Bronchus (tissue), 1 donor: ENCODE results near the gene THADA.

- PRO-cap: no peak
These were observed 117.6 kb upstream of the ZFP36L2 start for GRCh38 chr2:43343983-43344438.

DNA sequence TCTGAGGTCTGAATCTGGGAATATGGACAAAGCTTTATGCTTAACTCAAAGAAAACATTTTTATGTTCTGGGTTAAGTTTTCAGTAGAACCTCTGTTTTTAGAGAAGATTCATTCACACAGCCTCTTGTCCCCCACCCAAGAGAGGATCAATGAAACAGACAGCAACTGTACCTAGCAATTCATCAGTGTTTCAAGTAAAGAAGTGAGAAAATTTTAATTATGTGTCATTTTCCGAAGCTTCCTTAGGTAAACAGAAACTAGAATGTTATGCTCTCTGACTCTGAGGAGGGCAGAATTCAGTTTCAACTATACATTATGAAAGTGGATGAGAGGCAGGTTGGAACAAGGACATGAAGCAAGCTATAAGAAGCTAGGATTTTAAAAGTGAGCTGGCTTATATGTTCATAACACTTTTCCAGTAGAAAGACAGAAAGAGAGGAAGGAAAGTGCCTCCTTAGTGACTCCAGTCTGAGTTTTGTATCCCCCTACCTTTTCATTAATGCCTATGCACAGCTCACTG lies 160.6 kb upstream of the ZFP36L2 start:
- PRO-cap: no peak

DNA sequence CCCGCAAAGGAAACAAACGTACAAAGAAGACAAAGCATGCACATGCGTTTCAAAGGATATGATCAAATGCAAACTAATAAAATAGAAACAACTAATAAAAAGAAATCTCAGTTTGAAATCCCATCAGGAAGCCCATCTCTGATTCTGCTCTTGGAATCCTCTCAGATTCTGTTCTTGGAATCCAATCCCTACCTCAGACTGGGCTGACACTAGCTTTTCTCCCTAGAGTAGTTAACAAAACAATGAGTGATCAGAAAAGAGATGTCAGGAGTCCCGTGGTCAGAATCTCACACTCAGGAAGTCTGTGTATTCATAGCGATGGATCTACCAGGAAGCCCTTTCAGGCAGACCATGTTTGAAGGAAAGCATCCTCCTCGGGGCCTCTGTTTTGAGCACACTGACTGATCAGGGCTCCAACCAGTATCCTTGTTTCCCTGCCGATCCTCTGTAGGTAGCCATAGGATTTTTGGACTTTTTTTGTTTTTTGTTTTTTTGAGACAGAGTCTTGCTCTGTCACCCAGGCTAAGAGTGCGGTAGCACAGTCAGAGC lies 150.6 kb downstream of the THADA start:
- PRO-cap: no peak

DNA sequence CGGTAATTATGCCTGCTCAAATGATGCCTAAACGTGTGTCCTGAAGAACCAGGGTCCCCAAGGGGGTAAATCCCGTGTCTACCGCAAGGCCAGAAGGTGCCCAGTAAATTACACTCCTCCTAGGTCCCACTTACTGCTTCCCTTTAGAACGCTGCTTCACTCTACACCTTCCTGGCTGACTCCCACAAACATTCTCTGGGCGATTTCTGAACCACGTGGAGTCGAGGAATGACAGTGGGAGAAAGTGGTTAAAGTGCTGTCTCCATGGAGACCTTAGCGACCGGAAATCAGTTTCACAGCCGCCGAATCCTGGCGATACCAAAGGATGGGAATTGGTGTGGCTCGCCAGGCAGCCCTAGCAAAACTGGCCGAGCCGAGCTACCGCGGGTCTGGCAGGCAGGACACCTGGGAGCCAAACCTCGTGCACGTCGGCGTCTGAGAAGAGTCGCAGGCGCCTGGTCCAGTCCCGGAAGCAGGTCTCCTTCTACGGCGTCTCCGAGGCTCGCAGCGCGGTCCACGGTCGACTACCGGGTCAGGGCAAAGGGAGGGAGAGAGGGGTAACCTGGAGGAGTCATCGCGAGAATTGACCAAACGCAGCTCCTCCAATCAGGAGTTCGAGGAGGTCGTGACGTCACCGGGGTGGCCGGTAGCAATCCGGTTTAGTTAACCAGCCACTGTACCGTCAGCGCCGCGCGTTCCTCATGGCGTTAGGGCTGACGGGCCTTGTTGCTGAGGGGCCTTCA lies at the start of gene THADA:
Gene THADA, minus strand, starts transcription at position 526 of the 743 bp plus-strand sequence.
- PRO-cap: bidirectional peak, plus-strand start at position 685 of the sequence, minus-strand start at position 526 of the sequence

GRCh38 chr2:43596256-43596861 lies 521 bp upstream of the THADA start:
- PRO-cap: no peak

DNA sequence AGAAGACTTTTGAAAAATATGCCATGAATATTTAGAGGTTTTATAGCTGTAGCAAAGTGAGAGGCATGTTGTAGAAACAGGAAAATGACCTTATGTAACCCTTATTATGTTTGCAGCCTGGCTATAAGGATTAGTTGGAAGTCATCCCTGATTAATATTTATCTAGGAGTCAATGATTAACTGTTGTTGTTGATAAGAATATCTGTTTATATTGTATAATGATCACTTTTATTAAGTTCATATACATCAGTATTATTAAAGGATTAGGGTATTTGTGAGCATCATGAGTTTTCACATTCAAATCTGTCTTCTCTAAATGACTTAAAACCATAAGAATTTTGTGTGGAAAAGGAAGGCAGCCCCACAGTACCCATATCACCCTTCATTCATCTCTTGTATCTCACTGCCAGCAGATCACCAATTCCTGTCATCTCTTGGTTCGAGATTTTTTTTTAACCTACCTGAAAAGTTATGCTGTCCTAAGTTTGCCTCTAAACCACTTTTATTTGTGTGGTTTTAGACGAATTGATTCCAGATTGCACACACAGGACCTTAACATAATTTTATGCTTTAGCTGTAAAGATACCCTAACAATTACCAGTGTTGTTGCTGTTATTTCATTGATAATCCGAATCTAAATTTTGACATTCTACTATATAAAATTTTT lies 32.1 kb downstream of the ABCG5 start:
- PRO-cap: no peak

- PRO-cap: no peak
These were observed 14.1 kb downstream of the ABCG5 start for GRCh38 chr2:43824519-43824971.

- PRO-cap: bidirectional peak, plus-strand start at chr2:44087483, minus-strand start at chr2:44087297
These were observed 81.6 kb upstream of the PPM1B start for GRCh38 chr2:44086740-44087716.

GRCh38 chr2:44203372-44204091 lies 34.9 kb downstream of the PPM1B start:
- PRO-cap: no peak

- PRO-cap: no peak
These were observed 235.3 kb upstream of the SIX3 start for GRCh38 chr2:44706130-44706722.

GRCh38 chr2:45013979-45014477 lies 4.8 kb upstream of the SIX2 start:
- PRO-cap: bidirectional peak, plus-strand start at chr2:45014310, minus-strand start at chr2:45014173

DNA sequence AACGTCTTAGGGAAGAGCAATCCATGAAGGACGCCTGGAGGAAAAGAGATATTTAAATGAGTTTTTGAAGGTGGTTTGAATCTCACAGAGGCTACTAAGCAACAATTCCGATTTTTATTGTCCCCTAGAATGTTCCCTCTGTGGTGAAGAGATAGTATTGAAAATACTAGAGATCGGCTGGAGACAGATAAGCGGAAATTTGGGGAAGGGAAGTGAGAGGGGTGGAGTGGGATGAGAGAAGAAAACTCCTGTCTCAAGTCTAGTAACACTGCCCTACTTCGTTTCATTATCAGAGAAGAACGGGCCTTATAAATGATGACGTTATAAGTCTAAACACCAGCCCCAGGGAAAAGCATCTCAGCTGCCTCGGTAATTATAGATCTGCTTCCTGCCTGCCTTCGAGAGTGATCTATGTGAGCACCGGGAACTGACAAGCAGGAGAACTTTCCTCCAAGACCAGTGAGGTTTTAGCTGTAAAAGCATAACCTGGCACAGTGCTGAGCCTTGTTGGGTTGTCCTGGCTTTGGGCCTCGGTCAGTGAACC lies 227.8 kb upstream of the SIX2 start:
- PRO-cap: no peak

- PRO-cap: no peak
These were observed 187.6 kb downstream of the SRBD1 start for GRCh38 chr2:45423484-45423862.

GRCh38 chr2:45567828-45568490 lies 43.1 kb downstream of the SRBD1 start:
- PRO-cap: no peak

DNA sequence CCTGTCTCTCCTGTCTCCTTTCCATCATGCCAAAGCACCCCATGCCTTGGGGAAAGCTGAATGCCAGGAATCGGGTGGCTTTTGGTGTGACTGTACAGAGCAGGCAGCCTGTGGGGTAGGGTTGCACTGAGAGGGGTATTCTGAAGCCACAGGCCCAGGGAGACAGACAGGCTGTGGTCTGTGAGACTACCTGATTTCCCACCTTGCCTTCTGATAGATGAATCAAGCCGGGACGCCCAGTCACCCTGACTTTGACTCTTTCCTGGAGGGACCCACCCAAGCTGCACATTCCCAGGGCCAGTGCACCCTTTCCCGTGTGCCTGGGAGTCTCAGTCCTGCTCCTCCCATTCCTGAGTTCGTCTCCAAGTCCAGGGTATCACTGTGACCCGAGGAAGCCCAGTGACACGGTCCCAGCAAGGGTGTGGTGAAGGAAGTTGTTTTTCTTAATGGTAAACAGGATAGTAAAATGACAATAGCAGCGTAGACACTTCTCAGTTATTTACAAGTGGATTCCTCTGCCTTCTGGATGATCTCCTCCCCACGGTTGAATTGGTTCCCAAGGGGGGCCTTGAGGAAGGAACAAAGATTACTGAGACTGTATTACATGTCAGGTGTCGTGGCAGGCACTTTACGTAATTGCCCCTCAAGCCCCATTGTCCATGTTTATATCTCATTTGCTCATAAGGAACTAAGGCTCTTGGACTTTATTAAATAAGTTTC lies 123.2 kb downstream of the PRKCE start:
- PRO-cap: no peak

DNA sequence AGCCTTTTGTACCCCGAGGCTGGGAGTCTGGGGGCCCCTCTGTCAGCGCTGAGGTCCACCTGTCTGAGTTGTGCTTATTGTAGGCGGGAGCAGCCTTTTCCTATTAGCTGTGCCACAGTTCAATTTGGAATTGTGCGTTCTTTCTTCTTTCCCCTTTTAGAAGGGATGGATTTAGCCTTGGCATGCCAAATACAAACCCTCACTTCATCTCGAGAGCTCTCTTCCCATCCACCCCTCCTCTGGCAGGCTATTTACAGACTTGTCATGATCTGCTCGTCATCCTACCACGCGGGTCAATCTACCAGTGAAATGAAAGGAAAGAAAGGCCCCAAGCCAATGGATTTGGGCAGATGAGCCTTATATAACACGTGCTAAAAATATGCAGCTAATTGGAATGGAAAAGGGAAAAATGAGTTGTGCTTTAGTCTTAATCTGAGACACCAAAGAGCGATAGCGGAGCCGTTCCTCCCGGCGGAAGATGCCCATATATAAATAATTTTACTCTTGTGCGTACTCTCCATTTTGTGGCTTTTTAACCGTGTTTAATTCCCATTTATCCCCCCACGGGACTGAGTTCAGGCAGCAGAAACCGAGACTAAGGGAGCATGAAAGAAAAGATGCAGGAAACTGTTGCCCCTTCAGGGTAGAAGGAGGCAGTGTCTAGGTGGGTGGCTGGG lies 277.5 kb downstream of the PRKCE start:
- PRO-cap: no peak

GRCh38 chr2:45938275-45938774 lies 286.9 kb downstream of the PRKCE start:
- PRO-cap: no peak

DNA sequence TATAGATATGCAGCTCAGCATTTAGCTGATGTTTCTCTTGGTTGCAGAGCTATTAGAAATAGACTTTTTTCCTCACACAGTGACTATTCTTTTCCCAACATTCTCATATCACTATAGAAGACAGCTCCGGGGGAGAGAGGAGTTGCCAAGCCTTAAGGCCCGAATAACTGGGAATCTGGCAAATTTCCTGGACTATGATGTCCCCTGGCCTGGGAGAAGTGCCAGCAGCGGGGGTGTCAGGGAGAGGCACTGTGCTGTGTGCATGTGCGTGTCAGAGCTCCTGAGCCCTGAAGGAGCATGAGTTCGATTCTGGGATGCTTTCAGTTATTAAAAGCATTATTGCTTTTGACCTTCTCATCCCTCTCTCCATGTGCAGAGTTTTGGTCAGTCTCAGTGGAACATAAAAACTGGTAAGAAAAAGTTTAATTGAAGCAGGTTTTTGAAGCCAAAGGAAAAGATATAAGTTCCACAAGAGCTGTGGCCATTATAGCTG lies 311.1 kb downstream of the PRKCE start:
- PRO-cap: no peak

DNA sequence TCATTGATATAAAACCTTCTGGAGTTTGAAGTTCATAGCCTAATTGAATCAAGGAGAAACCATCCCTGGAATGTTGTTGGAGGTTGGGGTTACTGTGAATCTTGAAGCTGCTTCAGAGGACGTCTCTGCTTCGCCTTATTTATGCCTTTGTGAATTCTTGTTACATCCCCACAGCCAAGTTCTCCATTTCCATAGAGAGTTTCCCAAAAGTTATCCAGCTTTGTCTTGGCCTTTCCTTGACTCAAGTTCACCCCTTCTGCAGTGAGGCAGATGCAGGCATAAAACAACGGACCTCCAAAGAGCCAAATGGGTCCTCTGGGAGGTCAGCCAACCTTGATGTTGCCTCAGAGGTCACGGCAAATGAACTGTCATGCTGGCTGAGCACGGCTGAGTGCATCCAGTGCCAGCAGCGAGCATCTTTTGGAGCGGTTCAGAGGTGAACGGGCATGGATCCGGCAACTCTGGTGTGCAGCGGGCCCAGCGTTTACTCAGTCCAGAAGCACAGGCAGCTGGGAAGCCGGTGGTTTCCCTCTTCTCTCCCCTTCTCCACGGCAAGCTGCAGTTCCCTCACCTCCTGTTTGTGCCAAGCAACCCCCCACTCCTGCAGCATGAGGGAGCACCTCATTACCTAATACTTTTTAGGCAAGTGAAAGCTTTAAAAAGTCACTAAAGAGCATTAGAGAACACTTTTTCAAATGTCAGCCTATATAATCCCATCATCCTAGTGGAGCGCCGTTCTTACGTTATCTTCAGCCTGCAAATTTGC lies 317.8 kb downstream of the PRKCE start:
- PRO-cap: no peak

DNA sequence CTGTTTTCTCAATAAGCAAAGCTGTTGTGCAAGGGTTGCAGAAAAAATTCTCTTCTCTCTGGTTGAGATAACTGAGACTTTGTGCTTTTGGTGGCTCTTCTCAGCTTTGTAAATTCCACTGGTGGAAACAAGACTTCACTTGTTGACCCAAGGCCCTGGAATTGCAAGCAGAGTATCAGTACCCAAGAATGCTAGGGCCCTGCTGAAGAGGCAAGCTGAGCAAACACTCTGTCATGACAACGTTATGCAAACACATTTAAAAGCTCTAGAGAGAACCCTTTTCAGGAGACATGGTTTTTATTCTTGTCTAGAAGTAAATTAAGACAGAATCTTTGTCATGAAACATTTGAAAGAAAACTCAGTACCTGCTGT lies 294.6 kb upstream of the EPAS1 start:
- PRO-cap: unidirectional peak, minus-strand start at position 163 of the sequence